ENCODE measurements around a stretch of chr2.

GRCh38 chr2:241891831-241892331 is 8.4 kb downstream of the FAM240C start:
- RRBS = 43% methylated on average over 1 of the region's 8 CpGs

DNA sequence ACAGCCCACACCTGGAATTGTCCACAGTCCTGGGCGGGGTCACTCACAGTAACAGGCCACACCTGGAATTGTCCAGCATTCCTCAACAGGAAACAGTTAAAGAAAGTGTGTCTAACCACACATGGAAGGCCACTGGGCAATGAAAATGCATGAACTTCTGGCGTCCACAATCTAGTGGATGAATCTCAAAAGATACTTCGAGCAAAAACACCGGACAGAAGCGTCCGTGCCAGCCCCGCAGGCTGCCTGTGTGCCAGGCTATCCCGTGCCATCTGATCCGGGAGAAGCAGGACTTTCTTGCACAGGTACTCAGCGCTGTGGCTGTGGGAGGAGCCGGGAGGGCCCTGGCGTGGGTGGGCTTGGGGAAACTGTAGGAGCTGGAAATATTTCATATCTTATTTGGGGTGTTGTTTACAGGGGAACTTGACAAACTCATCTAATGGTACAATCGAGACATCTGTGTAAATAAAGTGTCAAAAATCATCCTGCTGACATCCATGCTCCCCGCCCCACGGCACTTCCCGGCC is 83.0 kb upstream of the FAM240C start:
- RRBS = 87% methylated on average over 8 of the region's 16 CpGs

Data from amniotic epithelial cell (primary cell).